Cardiac muscle cell (in vitro differentiated cells and primary cell): ENCODE data around the gene ZNF784.

DNA sequence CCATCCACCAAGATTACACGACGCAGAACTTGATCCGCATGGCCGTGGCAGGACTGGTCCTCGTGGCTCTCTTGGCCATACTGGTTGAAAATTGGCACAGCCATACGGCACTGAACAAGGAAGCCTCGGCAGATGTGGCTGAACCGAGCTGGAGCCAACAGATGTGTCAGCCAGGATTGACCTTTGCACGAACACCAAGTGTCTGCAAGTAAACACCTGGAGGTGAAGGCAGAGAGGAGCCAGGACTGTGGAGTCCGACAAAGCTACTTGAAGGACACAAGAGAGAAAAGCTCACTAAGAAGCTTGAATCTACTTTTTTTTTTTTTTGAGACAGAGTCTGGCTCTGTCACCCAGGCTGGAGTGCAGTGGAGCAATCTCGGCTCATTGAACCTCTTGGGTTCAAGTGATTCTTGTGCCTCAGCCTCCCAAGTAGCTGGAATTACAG lies 15.6 kb downstream of the FCAR start:
- RAMPAGE, long total RNA: no peak
- RRBS: no CpG with 5 or more reads among the region's 11 CpGs

DNA sequence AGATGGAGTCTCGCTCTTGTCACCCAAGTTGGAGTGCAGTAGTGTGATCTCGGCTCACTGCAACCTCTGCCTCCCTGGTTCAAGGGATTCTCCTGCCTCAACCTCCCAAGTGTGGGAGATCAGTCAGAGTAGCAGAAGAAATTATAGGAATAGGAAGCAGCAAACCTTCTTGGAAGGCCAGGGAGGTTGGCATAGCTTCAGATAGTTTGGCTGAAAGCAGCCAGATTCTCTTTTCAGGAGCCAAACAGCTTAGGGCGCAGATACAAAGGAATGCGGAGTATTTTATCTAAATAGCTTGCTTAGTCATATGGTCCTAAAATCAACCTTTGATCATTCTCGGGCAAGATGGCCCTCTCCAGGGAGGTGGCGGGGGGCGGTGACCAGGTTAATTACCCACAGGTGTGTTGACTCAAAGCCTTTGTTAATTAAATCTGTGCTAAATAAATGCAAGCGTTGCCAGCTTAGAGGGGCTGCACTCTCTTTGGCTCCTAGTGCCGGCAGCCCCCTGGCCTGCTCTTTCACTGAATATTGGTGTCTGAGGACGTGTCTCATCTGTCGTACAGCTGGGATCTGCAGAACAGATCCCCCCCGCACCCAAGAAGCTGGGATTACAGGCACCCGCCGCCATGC lies 12.5 kb upstream of the NCR1 start:
- RAMPAGE, long total RNA: no peak
- RRBS: no CpG with 5 or more reads among the region's 14 CpGs

GRCh38 chr19:55013787-55014530 lies 24.1 kb downstream of the GP6 start:
- RAMPAGE, long total RNA: no peak
- RRBS: no CpG with 5 or more reads among the region's 12 CpGs

DNA sequence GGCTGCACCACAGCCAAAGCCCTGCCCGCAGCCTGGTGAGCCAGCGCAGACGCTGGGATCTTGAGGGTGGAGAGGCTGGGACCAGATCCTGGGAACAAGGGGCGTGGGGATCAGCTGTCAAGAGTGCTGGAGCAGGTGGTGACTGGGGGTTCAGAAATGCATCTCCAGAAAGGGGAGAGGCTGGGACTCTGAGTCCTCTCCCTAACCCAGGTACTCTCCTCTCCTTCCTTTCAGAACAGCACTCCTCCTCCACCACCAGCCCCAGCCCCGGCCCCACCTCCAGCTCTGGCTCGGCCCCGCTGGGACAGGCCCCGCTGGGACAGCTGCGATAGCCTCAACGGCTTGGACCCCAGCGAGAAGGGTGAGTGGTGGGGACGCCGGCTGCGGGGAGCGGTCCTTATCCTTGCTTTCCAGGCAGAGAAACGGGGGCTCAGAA lies 10.5 kb downstream of the EPS8L1 start:
- RAMPAGE, long total RNA: no peak
- RRBS: 5% methylated on average over 6 of the region's 16 CpGs

GRCh38 chr19:55087938-55088242 lies 12.2 kb downstream of the EPS8L1 start:
- RAMPAGE, long total RNA: no peak
- RRBS: no CpG with 5 or more reads among the region's 9 CpGs

GRCh38 chr19:55118264-55119291 lies 1.1 kb upstream of the PPP1R12C start:
- RAMPAGE, long total RNA: no peak
- RRBS: 9% methylated on average over 6 of the region's 39 CpGs

DNA sequence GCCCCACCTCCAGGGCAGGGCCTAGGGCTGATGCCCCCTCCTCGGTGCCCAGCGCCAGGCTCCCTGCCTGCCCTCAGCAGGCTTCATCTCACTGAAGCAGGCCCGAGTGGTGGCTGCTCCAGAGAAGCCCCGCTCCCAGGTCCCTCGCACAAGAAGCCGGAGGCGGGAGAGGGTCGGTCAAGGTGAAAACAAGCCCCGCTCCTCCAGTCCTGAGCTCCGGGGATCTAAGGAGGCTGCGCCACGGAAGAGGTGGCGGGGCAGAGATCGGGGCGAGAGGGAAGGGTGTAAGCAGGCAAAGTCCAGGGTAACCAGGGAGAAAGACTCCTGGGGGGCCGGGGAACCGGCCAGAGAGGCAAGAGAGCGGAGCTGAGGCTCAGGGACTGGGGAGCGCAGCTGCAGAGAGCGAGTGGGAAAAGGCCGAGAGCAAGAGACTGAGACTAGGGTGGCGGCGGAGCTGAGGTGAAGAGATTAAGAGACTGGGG lies 1.0 kb downstream of the PPP6R1 start:
- RAMPAGE, long total RNA: no peak
- RRBS: 2% methylated on average over 8 of the region's 23 CpGs

DNA sequence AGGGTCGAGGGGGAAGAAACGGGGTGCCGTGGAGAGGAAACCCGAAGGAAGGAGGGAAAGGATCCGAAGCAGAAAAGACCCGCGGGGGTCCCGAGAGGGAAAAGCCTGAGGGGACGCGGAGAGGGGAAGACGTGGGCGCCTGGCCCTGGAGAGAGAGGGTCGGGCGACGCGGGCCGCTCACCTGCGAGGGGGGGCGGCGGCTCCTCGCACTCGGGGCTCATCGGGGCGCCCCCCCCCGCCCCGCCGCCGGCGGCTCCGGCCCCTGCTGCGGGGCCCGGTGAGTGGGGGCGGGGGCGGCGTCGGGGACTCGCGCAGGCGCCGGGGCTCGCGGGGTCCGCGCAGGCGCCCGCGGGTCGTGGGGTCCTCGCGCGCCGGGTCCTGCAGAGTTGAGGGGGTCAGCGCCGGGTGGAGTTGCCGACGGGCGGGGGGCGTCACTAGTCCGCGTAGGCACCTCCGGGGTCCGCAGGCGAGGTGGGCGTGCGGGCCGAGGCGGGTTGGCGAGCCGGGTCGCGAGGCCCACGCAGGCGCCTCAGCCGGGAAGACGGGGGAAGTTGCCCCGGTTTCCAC lies 480 bp downstream of the PPP6R1 start:
- RAMPAGE, long total RNA: no peak
- RRBS: 3% methylated on average over 37 of the region's 76 CpGs

DNA sequence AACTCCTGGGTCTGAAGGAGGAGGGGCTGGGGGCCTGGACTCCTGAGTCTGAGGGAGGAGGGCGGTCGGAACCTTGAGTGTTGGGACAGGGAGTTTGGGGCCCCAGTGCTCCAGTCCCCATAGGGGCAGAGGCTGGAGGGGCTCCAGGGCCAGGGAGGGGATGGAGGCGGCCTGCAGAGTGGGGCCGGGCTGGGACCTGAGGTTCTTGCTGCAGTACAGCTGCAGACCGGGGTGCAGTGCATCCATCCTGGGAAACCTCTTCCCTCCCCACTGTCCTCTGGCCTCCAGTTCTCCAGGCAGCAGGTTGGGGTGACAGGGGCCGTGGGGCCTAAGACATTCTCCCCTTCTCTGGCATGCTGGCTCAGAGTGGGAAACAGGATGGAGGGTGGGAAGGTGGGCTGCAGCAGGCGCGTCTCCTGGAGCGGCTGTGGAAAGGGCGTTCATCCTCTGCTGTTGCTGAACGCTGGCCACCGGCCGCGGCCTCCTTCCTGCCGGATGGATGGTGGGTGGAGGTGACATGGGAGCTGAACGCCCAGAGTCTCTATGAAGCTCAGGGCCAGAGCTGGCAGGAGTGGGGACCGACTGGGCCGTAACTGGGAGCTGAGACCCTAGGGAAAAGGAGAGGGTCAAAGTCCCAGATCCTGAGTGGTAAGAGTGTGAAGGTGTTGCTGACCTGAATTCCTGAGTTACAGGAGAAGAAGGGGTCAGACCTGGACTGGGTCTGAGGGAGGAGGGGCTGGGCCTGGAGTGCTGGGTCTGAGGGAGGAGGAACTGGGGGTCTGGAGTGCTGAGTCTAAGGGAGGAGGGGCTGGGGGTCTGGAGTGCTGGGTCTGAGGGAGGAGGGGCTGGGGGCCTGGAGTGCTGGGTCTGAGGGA lies 1.7 kb downstream of the BRSK1 start:
- RAMPAGE, long total RNA: no peak
- RRBS: no CpG with 5 or more reads among the region's 18 CpGs

GRCh38 chr19:55300671-55301548 lies 17.1 kb downstream of the BRSK1 start:
- RAMPAGE, long total RNA: no peak
- RRBS: no CpG with 5 or more reads among the region's 22 CpGs

DNA sequence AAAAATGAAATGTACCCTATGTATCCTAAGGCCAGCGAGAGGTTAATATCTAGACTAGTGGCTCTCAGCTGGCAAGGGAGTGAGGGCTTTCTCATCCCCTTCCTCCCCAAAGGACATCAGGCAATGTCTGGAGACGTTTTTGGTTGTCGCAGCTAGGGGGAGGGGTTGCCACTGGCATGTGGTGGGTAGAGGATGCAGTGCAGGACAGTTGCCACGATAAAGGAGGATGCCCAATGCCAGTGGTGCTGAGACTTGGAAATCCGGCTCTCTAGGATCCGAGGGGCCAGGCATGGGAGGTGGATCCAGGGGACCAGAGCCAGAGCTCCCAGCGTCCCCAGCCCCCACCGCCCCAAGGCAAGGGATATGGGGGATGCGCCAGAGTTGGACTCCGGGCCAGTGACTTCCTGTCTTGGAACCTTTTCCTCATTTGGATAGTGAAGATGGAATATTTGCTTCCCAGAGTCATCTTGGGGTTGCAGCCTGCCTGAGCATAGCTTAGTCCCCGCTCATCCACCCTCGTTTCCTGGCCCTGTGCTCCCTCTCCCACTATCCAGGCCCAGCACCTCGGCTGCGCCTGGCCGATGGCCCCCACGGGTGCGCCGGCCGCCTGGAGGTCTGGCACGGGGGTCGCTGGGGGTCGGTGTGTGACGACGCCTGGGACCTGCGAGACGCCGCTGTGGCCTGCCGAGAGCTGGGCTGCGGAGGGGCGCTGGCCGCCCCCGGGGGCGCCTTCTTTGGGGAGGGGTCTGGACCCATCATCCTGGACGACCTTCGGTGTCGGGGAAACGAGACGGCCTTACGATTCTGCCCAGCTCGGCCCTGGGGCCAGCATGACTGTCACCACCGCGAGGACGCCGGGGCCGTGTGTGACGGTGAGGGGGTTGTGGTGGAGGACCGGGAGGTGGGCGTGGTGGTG lies 5.1 kb downstream of the SSC5D start:
- RAMPAGE, long total RNA: no peak
- RRBS: 6% methylated on average over 11 of the region's 48 CpGs

- RAMPAGE, long total RNA: no peak
- RRBS: 5% methylated on average over 9 of the region's 41 CpGs
Measured at GRCh38 chr19:55549531-55550811, 4.6 kb upstream of the SBK3 start.

DNA sequence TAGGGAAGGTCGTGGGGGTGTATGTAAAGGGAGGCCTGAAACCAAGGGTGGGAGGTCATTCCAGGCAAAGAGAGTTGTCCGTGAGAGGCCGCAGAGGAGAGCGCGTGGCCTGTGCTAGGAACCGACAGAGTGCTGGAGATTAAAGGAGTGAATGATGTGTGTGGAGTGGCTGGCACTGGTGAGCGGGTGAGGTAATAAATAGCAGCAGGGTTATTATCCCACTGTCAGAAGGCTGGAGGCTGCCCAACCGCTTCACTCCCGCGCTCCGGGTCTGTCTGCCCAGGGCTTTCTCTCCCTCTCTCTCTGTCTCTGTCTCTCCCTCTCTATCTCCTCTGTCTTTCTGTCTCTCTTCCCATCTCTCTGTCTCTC lies 17.4 kb downstream of the ZNF579 start:
- RAMPAGE, long total RNA: no peak
- RRBS: no CpG with 5 or more reads among the region's 11 CpGs

- RAMPAGE, long total RNA: start-site peak on the minus strand at chr19:55624564-55624592, 26 and 36 reads in 2 replicates
- RRBS: 1% methylated on average over 6 of the region's 71 CpGs
Measured at GRCh38 chr19:55623821-55625276, at the start of gene ZNF784. ZNF784 (minus strand) TSS chr19:55624566.

- RAMPAGE, long total RNA: start-site peak on the plus strand at chr19:55634993-55635077, 37 and 92 reads in 2 replicates
- RRBS: 0% methylated on average over 3 of the region's 37 CpGs
Measured at GRCh38 chr19:55634769-55635876, 5.7 kb upstream of the ZNF580 start.

DNA sequence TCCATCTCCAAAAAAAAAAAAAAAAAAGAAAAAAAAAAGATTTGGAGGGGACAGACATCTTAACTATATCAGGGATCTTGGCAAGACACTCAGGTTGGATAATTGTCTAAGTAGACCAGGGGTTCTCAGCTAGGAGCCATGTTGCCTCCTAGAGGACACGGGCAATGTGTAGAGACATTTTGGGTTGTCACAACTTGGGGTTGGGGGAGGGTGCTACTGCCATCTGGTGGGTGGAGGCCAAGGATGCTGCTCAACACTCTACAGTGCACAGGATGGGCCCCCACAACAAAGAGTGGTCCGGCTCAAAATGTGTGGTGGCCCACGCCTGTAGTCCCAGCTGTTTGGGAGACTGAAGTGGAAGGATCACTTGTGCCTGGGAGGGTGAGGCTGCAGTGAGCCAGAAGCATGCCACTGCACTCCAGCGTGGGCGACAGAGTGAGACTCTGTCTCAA lies 1.8 kb upstream of the ZNF580 start:
- RAMPAGE, long total RNA: no peak
- RRBS: no CpG with 5 or more reads among the region's 5 CpGs

DNA sequence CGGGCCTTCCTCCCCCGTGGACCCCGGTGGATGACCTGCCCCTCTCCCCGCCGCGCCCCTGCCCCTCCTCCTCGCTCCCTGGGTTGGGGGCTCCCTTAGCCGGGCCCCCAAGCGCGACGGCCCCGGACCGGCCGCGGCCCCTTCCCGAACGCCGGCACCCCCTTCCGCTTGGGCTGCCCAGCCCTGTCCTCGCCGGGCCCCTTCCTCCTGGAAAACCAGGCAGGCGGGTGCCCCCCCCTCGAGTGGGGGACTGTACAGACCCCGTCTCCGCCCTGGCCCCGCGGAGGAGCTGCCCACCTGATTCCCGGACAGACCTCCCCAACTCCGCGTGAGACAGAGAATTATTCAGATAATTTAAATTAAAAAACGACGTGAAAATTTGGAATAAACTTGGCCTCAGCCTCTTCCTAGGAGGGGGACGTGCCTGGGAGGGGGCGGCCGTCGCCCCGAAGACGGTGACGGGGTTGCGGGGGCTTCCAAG lies 2.0 kb upstream of the U2AF2 start:
- RAMPAGE, long total RNA: no peak
- RRBS: 51% methylated on average over 13 of the region's 40 CpGs

GRCh38 chr19:55654702-55654932 lies 218 bp upstream of the U2AF2 start:
- RAMPAGE, long total RNA: no peak
- RRBS: under 1% methylated on average over 5 of the region's 27 CpGs

DNA sequence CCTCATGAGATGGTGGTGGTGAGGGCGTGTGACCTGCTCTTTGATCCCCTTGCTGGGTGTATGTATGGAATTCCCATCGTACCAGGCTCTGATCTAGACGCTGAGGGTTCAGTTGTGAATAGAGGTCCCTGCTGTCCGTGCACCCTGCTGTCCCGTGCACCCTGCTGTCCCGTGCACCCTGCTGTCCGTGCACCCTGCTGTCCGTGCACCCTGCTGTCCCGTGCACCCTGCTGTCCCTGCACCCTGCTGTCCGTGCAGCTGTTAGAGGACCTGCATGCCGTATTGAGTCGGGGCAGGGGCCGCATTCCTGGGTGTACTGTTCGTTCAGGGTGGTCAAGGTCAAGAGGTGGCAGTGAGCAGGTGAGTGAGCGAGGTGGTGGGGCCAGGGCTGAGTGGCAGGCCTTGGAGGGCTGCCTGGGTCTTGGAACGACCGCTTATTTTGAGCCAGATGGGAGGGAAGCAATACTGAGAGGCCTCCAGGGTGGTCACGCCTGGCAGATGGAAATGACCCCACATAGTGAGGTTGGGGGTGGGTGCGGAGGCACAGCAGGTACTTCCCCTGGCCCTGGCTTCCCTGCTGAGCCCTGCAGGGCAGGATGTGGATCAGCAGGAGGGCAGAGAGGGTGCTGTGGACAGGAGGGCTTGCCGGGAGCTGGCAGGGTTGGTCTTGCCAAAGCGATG lies 4.6 kb upstream of the EPN1 start:
- RAMPAGE, long total RNA: no peak
- RRBS: no CpG with 5 or more reads among the region's 21 CpGs

DNA sequence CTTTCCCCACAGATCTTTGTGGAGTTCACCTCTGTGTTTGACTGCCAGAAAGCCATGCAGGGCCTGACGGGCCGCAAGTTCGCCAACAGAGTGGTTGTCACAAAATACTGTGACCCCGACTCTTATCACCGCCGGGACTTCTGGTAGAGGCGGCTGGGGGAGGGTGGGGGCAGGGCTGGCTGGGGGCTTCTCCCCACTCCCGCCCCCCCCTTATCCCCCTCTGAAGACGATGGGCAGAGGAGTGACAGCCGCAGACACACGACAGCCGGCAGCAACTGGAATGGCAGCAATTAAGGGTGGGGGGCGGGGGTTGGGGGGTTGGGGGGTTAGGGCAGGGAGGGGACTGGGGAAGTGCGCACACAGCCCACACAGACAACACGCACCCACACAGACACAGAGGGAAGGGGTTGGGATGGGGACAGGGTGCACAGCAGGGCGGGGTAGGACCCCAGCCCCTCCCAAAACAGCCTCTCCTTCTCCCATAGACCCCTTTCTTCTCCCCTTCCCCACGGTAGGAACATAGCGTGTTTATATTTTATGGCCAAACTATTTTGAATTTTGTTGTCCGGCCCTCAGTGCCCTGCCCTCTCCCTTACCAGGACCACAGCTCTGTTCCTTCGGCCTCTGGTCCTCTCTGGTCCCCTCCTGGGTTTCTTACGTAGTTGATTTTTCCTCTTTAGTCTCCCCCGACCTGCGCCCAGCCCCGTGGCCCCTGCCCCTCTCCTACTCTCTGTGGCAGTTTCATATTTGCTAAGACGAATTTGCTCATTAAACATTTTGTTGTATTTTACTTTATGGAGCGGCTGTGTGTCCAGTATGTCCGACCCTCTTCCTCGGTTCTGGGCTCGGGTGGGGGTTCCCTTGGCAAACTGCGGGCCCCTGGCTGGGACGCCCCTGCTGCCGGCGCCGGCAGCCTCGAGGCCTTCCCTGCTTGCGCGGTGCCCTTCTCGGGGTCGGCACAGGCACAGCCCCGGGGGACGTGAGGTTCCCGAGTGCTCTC lies 804 bp upstream of the EPN1 start:
- RAMPAGE, long total RNA: no peak
- RRBS: 3% methylated on average over 3 of the region's 42 CpGs